ENCODE data around the gene CCNI.

DNA sequence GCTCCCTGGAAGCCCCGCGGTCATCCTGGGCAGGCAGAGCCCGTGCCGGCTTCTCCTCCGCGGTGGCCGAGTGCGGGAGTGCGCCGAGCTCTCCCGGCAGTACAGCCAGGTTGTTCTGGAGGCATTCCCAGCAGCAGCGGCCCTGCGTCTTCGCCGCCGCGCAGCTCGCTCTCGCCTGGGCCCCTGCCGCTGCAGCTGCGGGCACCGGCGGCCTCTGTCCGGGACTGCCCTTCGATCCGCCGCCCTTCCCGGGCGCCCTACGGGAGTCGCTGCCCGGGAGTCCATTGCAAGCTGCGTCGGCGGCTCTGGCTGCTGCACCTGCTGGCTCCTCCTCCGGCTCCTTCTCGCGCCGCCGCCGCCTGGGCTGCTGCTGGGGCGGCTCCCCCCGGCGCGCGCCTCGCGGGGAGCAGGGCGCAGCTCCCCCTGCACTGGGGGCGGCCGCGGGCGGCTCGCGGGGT lies 786 bp downstream of the SOWAHB start:
- RRBS, result 1% methylated on average over 23 of the region's 55 CpGs

DNA sequence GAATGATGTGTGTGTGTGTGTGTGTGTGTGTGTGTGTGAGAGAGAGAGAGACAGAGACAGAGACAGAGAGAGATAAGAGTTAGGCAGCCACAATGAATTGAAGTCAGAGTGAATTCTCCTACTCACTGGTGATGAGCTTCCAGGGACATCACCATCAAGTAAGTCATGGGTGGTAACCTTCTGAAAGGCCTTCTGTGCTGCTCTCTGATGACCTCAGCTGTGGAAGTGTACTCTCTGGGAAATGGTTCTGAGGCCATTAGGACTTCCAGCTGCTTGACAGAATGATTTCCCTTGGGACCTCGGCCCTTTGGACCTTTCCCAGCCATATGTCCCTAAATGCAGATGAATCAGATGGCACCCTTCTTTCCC lies 7.4 kb downstream of the SEPTIN11 start:
- RRBS, result no CpG with 5 or more reads among the region's 1 CpG

- RRBS, result no CpG with 5 or more reads among the region's 12 CpGs
Observed at GRCh38 chr4:77020220-77020796, 55.5 kb downstream of the CCNI start.

DNA sequence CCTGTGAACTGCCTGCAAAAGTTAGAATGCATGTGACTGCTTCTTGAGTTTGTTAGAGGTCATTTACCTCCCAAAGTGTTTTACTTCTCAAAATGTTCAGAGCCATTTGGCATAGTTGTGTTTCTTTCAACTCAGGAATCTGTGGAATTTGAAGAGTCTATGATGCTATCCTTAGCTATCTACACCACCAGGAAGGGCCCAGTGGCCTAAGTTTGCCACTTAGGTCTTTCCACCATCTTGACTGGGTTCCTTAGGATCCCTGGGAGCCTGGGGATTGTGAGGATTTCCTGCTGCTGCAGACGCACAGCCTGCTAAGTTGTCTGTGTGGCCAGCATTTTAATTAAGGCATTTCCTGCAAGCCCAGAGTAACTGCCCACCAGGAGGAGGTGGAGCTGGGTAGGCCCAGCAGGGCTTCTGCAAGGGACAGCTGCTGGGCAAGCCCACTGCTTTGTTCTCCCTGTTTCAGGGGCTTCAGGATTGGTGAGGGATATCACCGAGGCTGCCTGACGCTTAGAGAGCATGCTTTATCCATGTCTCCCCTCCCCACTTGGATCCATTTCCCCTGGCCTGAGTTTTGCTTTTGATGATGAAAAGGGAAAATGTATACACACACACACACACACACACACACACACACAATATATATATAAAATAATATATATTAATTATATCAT lies 53.0 kb downstream of the CCNI start:
- RRBS, result no CpG with 5 or more reads among the region's 3 CpGs

- RRBS, result no CpG with 5 or more reads among the region's 5 CpGs
Observed at GRCh38 chr4:77047346-77048356, 28.1 kb downstream of the CCNI start.

GRCh38 chr4:77075869-77076554 lies at the start of gene CCNI:
Gene CCNI, minus strand, starts transcription at chr4:77075989.
- RRBS, result 3% methylated on average over 3 of the region's 46 CpGs

- RRBS, result no CpG with 5 or more reads among the region's 7 CpGs
Observed at GRCh38 chr4:77563927-77564869, 41.4 kb upstream of the CXCL13 start.

- RRBS, result no CpG with 5 or more reads among the region's 3 CpGs
Observed at GRCh38 chr4:77808977-77809683, 10.0 kb downstream of the CNOT6L start.

- RRBS, result no CpG with 5 or more reads among the region's 2 CpGs
Observed at GRCh38 chr4:77816223-77816770, 2.9 kb downstream of the CNOT6L start.

DNA sequence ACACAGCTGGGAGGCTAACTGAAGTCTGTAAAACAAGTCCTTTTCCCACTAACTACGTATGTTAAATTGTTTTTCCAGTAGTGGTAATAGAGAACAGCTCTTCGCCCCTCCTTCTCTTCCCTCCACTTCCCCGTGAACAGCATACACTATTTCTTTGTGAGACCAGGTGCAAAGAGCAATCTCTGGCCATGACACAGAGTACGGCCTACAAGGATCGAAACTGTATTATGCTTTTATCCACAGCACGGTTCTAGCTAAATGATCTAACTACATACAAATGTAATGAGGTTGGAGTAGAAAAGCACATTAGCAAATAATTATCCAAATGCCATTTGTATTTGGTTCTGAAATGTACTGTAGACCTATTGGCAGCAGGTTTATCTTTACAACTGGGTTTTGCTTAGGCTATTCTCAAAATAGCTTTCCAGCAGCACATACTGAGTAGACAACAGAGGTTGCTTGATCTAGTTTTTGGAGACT lies 1.5 kb downstream of the CNOT6L start:
- RRBS, result no CpG with 5 or more reads among the region's 6 CpGs

DNA sequence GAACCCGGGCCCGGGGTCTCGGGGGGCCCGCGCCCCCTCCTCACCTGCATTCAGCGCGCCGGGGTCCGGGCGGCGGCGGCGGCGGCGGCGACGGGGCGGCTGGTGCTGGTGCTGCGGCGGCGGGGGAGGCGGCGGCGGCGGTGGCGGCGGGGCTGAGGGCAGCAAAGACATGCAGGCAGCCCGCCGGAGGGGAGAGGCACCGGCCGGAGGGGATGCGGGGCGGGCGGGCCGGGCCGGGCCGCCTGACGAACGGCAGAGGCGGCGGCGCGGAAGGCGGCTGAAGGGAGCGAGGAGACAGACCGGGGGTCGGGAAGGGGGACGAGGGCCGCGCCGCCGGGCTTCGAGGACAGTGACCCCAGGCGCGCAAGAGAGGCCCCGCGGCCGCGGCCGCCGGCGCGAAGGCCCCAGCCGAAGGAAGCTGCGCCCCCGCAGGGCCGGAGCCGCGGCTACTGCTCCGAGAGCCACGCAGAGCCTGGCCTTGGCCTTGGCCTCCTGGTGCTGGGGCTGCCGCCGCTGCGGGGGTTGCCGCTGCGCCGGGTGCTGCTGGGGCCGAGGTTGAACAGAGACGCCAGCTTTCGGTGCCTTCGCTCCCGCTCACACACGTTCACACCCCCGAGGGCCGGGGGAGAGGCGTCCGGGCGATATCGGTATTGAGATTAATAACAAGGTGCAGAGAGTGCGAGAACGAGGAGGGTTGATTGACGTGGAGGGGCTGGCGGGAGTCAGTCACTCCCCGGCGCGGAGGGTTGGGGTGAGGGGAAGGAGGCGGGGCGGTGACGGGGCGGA lies 571 bp upstream of the CNOT6L start:
- RRBS, result under 1% methylated on average over 48 of the region's 100 CpGs

DNA sequence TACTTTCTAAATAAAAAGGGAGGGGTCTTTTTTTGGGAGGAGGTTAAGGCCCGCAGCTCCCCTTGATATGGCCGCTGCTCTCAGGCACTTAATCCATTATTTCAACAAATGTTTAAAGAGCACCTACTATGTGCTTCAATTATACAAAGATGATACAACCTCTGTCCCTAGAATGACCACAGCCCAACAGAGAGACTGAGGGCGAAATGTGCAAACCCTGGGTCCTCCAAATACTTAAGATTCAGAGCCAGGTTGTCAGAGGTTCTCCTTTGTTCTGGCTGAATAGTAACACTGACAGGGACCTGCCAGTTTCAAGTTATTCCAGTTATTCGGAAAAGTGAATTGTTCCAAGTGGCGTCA lies 1.4 kb upstream of the FRAS1 start:
- RRBS, result no CpG with 5 or more reads among the region's 5 CpGs

GRCh38 chr4:78704728-78705291 lies 71.3 kb upstream of the BMP2K start:
- RRBS, result no CpG with 5 or more reads among the region's 3 CpGs

GRCh38 chr4:78783684-78784959 lies 8.0 kb downstream of the BMP2K start:
- RRBS, result no CpG with 5 or more reads among the region's 7 CpGs

GRCh38 chr4:78885237-78886051 lies 53.8 kb downstream of the PAQR3 start:
- RRBS, result no CpG with 5 or more reads among the region's 2 CpGs

- RRBS, result no CpG with 5 or more reads among the region's 1 CpG
Observed at GRCh38 chr4:78905736-78906444, 33.3 kb downstream of the PAQR3 start.

- RRBS, result no CpG with 5 or more reads among the region's 3 CpGs
Observed at GRCh38 chr4:79493098-79493819, 85.2 kb upstream of the GK2 start.

DNA sequence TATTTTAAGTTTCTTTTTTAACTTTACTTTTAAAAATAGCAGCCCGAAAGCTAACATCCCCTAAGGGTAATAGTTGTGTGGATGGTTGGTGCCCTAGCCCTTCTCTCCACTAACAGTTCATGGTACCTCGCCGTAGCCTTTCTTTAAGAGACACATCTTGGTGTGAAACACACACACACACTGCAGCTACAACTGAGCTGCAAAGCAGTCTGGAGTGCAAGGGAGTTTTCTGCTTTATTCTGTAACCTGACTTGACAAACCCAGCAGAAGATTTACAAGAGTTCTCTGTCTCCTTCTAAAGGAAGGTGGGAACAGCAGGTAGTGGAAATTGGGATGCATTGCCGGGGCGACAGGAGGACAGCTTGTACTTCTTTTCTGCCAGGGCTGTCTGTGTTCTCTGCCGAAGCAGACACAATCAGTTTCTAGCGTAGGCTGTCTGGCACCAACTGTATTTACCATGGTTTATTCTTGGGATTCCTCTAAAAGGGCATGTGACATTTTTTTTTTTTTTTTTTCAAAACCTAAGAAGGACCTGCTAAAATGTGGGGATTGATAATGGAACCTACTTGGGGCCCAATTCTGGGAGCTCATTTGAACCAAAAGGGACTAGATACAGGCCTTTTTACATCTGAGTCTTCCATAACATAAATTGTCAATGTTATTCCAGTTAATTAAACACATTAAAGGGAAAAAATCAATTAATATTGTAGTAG lies 190.8 kb upstream of the GK2 start:
- RRBS, result no CpG with 5 or more reads among the region's 7 CpGs

GRCh38 chr4:80017203-80017588 lies 55.8 kb downstream of the ANTXR2 start:
- RRBS, result no CpG with 5 or more reads among the region's 1 CpG